Mesenteric fat pad (tissue), 1 donor: ENCODE data around the genes OR11H1 and XKR3.

DNA sequence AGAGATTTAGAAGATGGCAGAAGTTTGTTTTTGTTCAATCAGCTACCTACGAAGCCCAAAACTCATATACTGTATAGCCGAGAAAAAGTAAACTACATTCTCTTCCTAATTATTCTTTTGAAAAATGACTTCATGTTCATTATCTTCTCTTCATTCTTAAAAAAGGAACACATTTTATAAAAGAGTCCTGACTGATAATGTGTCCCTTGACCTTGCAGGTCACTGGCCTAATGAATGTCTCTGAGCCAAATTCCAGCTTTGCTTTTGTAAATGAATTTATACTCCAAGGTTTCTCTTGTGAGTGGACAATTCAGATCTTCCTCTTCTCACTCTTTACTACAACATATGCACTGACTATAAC lies at the start of gene OR11H1:
OR11H1 (plus strand) TSS at position 231 of the 361 bp plus-strand sequence.
- PRO-cap = no peak

DNA sequence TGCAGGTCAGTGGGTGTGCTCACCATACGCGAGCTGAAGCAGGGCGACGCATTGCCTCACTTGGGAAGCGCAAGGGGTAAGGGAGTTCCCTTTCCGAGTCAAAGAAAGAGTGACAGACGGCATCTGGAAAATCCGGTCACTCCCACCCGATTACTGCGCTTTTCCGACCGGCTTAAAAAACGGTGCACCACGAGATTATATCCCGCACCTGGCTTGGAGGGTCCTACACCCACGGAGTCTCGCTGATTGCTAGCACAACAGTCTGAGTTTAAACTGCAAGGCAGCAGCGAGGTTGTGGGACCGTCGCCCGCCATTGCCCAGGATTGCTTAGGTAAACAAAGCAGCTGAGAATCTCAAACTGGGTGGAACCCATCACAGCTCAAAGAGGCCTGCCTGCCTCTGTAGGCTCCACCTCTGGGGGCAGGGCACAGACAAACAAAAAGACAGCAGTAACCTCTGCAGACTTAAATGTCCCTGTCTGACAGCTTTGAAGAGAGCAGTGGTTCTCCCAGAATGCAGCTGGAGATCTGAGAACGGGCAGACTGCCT lies 408.7 kb downstream of the CCT8L2 start:
- PRO-cap = no peak

DNA sequence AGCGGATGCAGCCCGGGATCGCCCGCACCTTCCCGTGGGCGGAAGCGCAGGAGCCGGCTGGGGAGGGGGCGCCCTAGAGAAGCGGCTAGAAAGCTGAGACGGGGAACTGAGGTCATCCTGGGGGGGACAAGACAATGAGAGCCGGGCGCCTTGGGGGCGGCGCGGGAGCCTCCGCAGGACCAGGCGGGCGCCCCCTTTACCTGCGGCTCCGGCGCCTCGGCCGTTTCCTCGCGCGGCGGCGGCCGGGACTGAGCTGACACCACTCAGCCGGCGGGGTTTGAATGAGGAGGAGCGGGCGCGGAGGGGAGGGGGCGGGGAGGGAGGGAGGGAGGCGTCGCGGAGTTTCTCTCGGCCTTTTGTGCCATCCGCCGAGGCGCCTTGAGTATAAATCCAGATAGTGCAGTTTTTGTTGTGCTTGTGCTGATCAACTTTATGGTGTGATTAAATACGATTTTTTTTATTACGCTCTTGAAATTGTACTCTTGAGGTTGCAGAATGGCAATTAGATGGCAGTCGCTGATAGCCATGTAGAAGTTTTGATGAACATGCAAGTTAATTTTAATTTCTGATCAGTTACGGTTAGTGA lies 17.4 kb upstream of the CCT8L2 start:
- PRO-cap = no peak

DNA sequence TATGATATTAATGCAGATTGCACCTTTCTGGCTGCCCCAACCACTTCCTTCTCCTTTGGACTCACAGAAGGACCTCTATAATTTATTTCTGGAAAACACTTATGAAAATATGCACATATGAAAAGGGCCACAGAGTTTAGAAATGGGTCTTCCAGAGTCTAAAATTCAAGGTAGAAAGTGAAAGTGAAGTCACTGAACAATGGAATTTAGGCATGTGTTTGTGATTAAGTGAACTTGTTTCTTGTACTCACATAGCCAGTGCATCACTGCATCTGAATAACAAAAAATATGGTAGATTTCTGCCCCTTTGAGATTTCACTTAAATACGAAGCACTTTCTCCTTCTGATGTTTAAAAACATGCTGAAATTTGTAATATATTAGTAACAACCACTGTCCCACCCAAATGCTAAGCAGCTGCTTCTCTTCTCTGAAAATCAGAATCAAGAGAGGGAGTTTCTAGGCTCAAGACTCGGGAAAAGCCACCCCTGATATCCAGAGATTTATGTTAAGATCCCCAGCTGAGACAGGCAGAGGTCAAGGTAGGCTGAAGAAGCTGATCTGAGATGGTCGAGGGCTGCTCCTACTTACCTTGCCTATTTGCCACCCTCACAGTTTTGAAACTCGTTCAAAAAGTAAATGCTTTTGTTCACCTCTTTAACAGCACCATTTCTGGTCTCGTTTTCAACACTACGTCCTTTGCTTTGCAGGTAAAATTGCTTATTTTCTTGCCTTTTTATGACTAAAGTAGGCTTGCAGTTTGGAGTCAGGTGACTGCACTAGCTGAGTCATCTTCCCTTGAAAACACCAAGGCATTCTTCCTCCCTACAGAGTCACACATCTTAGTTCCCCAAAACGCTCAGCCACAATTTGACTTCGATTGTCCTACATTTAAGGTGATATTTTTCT lies at the start of gene XKR3:
XKR3 (minus strand) TSS at position 710 of the 907 bp plus-strand sequence.
- PRO-cap = no peak

GRCh38 chr22:17036890-17037938 lies 29.2 kb upstream of the GAB4 start:
- PRO-cap = no peak

DNA sequence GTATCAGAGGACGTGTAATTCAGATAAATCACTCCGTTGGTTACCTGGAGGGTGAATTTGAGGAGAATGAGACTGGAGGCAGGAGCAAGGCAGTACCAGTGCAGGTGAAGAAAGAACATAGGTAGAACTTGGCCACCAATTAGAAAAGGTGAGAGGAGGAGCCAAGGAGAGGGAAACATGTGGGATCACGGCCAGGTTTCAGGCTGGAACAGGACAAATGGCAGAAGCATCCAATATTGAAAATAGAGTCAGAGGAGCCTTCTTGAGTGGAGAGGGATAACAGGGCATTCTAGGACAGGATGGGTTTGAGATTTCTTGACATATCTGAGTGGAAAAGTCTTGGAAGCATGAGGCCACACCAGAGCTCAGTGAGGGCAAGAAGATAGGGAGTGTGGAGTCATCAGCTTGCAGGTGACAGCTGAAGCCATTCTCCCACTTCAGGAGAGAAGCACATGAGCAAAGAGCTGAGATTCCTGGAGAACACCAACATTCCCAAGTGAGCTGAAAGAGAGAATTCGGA lies 36.4 kb upstream of the IL17RA start:
- PRO-cap = no peak

DNA sequence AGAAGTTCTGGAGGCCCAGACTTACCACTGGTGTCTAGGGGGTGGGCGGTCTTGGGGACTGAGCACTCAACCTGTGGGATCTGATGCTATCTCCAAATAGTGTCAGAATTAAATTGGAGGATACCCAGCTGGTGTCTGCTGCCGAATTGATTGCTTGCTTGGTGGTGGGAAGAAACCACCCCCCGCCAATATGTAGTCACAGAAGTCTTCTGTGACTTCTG lies 7.5 kb downstream of the IL17RA start:
- PRO-cap = no peak

DNA sequence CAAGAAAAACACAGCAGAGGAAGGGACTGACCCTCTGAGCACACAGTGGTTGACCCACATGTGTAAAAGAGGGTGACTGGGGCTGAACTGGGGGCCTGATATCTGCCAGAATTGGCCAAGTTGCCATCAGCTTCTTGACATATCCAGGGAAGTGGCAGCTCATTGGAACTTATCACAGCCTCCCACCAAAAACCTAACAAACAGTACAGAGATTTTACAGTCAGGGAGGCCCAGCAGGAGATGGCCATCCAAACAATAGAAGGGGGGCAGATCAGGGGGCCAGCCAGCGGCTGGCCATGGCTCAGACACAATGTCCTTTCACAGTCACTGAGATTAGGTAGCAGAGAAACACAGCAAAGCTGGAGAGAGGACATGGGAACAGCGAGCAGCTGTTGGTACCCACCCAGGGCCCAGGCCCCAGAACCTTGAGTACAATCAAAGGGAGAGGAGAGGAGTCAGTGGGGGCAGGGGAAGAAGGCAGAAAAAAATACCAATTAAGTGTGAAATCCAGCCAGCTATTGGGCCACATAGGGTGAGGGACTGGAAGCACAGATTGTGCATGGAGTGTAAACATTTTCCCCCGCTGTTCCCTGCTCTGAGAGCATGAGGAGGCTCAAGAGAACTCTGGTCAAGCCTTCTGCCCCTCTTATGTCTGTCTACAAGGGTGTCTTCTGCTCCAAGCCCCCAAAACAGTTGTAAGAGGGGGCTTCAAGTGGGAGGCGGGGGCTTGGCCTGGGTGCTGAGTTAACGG lies 4.2 kb downstream of the TMEM121B start:
- PRO-cap = no peak

DNA sequence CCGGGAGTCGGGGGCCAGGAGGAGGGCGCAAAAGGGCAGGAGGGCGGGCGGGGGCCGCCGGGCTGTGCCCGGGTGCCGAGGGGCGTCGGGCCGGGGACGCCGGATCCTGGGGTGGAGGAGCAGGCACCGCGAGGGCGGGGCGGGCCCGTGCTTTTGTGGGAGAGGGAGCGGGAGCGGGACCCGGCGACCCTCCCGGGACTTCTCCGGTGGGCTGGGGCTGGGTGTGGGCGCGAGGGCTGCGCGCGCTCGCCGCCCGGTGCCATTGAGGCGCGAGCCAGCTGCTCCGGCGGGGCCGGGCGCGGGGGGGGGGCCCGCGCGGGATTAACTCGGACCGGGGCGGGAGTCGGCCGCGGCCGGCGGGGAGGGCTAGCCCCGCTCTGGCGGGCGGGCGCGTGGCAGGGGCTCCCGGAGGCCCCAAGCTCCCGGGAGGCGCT lies 777 bp downstream of the CECR2 start:
- PRO-cap = no peak

GRCh38 chr22:17570629-17571648 lies 7.6 kb downstream of the SLC25A18 start:
- PRO-cap = no peak

DNA sequence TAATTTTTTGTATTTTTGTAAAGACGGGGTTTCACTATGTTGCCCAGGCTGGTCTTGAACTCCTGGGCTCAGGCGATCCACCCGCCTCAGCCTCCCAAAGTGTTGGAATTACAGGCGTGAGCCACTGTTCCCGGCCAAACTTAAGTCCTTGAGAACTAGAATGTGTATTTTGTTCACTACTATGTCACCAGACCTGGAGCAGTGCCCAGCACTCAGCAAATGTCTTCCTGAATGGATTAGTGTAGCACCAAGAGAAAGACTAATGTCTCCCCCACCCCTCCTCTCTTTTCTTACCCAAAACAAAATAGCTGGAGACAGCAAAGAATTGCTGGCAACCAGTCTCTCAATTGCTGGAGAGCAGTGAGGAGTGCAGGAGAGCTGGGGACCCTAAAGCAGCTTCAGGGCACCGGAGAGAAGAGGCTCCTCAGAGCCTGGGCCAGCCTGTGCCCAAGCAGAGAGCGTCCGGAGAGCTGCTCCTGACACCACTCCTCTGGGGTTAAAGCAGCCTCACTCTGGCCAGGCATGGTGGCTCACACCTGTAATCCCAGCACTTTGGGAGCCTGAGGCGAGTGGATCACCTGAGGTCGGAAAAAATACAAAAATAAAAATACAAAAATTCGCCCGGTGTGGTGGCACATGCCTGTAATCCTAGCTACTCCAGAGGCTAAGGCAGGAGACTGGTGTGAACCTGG lies 15.0 kb downstream of the SLC25A18 start:
- PRO-cap = no peak

DNA sequence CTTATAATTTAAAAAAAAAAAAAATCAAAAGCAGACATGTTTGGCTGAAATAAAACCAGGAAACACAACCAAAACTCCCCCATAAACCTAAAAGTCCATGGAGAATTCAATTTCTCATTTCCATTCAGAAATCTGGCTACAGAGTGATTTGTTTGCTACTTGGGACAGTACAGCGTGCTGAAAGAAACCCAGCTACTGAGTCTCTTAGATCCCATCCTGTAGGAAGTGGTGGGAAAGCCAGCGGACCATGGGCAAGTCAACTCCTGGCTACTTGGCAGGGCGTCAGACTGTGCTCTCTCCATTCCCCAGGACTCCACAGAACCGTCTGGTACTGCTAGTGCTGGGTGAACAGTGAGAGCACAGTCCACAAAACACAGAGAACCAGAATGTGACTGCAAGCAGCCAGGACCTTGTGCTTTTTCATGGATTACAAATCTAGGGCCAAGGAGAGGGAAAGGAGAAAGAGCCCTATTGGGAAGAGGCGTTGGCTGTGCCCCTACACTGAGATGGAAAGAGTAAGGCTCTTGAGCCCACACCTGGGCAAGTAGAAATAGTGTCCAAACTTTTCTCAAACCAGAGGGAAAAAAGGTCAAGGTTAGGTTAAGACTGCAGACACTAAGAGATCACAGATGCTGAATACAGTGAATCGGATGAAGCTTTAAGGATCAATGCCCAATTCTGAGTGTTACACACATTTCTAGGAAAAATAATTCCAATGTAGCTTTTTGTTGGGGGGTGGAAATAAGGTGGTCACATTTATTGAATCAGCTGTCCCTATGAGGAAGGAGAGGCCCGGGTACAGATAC lies 10.2 kb downstream of the BID start:
- PRO-cap = no peak

DNA sequence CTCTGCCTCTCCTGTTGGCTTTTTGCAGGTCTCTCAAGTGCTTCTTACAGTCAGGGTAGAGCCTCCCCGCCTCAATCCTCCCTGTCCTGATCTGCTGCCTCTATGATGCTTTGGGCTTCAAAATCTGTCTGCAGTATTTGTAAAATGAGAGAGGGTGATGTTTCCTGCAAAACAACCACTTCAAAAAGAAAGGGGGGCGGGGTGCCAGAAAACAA lies 1.7 kb upstream of the BID start:
- PRO-cap = no peak

DNA sequence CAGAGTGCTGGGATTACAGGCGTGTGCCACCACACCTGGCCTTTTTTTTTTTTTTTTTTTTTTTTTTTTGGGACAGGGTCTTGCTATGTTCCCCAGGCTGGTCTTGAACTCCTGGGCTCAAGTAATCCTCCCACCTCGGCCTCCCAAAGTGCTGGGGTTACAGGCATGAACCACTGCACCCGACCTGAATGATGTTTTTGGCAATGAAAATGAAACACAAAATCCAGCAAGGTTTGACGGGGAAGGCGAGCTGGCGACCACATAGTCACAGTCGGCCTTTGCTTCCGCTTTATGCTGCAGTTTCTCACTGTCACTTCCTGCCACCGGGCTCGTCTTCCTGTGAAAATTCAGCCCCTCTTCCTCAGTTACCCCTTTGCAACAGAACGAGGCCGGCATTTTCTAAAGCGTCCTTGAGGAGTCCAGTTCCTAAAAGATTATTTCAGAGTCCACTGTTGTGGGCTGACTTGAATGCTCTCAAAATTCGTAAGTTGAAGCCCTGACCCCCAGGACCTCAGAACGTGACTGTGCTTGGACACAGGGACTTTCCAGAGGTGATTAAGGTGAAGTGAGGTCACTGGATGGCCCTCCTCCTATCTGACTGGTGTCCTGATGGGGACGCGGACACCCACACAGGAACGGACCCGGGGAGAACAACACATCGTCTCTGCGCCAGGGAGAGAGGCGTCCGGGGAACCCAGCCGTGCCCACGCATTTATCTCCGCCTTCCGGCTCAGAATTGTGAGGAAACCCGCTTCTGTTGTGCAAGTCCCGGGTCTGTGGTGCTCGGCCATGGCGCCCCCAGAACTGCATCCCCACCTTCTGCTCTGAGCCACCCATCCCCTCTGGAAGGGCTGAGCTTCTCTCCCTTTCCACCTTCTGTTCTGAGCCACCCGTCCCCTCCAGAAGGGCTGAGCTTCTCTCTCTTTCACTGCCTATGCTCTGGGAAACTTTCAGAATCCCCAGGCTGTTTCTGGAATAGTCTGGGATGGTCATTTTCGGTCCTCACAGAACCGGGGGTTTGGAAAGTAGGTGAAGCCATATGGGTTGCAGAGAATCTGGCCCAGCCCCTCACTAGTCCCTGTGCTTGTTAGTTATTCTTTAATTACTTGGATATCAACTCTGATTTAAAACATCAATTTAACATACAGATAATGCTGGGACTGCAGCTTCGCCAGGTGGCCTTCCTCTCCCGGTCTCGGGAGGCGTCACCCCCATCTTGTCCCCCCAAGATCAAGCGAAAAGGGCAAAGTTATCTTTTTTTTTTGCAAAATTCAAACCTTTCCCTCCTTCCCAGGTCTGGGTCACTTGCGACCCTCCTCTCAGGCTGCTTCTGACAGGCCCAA lies 3.2 kb upstream of the BID start:
- PRO-cap = no peak

DNA sequence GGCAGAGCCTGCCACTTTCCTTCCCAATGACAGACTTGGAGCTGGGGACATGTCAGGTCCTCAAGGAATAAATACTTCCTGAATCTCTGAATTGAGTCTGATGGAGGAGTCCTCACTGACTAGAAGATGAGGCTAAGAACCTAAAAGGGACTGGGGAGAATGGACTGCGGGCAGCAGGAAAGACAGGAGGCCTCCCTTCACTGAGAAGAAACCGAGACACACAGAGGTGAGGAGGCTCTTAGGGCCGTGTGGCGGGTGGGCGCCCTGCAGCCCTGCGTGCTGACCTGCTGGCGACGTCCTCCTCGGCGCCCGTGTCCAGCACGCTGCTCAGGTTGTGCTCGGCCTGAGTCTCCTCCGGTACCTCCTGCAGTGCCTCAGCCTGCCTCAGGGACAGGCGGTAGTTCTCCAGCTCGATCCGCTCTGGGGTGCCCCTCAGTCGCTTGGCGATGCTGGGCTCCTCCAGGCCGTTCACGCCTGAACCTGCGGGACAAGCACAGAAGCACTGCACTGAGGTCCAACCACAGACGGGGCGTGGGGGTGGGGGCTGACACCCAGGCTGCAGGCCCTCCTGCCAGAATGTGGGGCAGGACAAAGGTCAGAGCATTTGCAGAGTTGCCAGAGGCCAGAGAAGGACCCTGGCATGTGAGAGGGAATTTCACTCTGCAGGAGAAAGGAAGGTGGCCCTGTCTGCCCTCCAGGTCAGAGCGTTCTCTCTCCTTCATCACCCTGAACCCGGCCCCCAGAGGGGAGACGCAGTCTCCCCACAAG lies 67.5 kb upstream of the BID start:
- PRO-cap = no peak

- PRO-cap = no peak
Observed at GRCh38 chr22:17895228-17895839, 121.1 kb upstream of the BID start.

- PRO-cap = no peak
Observed at GRCh38 chr22:17983146-17983840, 41.1 kb downstream of the MICAL3 start.

DNA sequence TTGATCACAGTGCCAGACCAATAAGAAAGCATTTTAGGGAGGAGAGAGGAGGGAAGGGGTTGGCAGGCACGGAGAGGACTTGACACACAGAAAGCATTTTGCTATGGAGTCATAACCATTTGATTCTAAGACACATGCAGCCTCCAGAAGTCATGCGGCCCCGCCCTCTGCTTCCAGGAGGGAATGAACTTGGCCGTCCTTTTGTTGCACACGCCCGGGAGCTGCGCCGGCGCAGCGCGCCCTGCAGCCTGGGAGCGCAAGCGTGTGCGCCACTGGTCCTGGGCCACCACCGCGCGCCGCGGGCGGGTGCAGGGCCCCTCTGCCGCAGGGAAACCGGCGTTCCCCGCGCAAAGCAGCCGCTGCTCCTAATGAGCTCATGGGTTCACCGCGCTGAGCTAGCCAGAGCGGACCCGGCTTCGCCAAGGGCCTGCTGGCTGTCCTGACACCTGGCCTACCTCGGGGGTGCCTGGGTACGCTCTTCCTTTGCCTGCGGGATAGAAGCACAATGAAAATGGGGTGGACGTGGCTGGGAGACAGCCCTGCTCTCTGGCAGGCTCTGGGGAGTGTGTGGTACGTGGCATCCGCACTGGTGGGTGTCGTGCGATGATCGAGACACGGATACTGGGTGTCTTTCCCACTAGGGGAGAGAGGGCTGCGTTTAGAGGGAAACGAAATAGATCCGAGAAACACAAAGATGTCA lies 751 bp downstream of the MICAL3 start:
- PRO-cap = no peak

- PRO-cap = no peak
Observed at GRCh38 chr22:18032336-18033067, 8.1 kb upstream of the MICAL3 start.

- PRO-cap = no peak
Observed at GRCh38 chr22:18033517-18034063, 9.2 kb upstream of the MICAL3 start.